Measurements from ENCODE around the genes DNAJC6, DYNLT5, IL12RB2 and SERBP1.

DNA sequence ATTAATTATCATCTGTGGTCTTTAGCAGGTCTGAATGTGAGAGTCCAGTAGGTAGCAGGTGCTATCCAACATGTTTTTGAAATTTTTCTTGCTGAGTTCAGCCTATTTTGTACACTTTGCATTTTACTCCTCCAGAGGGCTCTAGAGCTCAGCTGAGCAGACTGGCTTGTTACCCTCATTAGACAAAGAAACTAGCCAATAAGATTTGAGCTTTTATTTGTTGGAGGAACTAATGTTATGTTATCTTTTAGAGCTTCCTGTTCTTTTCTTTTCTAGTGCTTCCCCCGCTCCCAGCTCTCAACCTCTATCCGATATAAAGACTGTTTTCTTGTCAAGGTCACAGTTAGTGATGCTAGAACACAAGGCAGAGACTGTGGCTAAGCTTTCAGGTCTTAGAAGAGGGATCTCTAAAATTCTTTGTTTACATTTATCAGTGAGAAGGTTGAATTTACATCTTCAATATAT lies 67.6 kb downstream of the AK4 start:
- PRO-cap, result no peak
- RRBS, 2 experiments, result no CpG with 5 or more reads among the region's 2 CpGs

DNA sequence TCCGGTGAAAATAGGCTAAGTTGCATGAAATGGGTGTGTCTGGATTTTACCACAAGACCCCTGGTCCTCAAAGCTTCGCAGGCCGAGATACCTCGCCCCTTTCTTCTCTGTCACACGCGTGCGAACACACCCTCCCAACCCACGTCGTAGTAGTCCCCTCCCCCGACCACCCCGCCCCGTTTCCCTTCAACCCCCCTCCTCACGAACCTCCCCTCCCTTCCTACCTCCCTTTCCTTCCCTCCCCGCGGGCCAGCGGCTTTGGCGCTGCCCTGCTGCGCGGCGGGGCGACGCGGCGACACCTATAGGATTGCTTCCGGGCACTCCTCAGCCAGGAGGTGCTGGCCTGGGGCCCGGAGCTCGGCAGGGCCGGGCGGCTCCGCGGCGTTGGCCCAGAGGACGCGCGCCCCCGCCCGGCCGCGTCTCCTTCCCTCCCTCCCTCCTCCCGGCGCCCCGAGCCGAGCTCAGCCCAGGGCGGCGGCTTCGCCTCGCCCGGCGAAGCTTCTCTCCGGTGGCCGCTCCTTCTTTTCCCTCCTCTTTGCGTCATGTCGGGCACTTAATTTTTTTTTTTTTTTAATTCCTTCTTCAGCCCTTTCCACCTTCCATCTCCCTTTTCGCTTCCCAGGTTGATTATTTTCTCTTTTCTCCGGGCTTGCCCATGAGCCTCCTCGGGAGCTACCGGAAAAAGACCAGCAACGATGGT lies at the start of gene DNAJC6:
Gene DNAJC6, plus strand, starts transcription at position 453 of the 700 bp plus-strand sequence.
- PRO-cap, result no peak
- RRBS, 2 experiments, result 1 to 7% methylated on average over 18 to 22 of the region's 58 CpGs

GRCh38 chr1:65418804-65419569 lies 1.5 kb upstream of the LEPR start:
- PRO-cap, result no peak
- RRBS, 2 experiments, result no CpG with 5 or more reads among the region's 4 CpGs

DNA sequence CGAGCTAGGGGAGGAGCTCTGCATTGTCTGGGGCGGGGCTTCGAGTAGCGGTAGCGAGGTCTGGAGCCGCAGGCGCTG lies 308 bp upstream of the LEPR start:
- PRO-cap, result no peak
- RRBS, 2 experiments, result no CpG with 5 or more reads among the region's 7 CpGs

DNA sequence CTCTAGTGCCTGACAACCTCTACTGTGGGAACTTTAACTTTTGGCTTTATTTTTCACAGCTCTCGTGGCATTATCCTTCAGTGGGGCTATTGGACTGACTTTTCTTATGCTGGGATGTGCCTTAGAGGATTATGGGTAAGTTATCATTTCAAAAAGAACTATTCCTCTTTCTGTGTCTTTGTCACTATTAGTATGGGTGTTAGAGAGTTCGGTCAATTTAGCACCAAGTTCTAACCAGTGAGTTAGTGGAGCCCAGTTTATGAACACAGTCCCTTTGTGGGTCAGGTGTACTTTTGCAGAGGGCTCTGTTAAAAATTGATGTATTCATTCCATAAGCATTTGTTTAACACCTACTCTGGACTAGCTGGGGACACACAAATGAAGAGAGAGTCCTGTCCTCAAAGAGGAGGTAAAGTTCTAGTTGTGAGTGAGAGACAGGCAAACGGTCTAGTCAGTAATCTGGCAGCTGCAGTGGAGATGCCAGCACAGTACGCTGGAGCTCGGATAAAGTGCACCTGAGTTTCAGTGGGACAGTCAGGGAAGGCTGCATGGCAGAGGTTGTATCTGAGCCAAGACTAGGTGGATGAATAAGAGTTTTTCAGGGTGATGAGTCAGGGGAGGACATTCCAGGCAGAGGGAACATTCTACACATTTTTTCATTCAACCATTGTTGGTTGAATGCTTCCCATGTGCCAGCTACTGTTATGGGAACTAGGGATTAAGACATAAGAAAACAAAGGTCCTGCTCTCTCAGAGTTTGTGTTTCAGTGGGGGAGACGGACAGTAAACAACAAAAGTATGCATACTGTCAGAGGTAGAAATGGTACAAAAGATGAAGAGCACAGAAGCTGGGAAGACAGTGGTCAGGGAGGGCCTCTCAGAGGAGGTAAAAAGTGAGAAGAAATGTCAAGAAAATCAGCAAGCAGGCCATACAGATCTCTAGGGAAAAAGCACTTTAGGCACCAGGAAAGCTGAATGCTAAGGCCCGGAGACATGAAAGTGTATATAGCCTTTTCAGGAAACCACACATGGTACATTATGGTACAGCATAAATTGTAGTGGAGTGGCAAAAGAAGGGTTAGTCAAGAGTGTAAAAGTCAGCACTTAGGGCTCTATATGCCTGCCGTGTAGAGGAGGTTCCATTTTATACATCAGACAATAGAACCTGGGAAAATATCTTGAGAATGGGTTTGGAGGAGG lies 5.2 kb downstream of the LEPR start:
- PRO-cap, result unidirectional peak, plus-strand start at position 854 of the sequence
- RRBS, 2 experiments, result no CpG with 5 or more reads among the region's 8 CpGs

DNA sequence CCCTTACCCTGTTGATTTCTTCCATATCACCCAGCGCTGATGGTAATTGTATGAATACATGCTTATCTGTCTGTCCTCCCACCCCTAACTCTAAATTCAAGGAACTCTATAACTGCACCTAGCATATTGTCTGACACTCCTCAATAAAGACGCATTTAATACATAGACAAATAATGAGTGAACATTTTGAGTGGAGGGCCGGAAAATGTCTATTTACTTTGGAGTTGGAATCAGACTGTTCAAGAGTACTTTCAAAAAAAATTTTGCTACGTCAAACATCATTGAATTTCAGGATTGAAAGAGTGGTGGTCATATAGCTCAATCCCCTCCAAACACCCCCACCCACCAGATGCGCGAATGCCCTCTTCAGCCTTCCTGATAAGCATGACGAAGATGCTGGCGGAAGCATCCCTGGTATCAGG lies 104.3 kb downstream of the LEPR start:
- PRO-cap, result no peak
- RRBS, 2 experiments, result no CpG with 5 or more reads among the region's 8 CpGs

GRCh38 chr1:65525153-65526151 lies 105.0 kb downstream of the LEPR start:
- PRO-cap, result no peak
- RRBS, 2 experiments, result 3 to 4% methylated on average over 22 to 29 of the region's 95 CpGs

DNA sequence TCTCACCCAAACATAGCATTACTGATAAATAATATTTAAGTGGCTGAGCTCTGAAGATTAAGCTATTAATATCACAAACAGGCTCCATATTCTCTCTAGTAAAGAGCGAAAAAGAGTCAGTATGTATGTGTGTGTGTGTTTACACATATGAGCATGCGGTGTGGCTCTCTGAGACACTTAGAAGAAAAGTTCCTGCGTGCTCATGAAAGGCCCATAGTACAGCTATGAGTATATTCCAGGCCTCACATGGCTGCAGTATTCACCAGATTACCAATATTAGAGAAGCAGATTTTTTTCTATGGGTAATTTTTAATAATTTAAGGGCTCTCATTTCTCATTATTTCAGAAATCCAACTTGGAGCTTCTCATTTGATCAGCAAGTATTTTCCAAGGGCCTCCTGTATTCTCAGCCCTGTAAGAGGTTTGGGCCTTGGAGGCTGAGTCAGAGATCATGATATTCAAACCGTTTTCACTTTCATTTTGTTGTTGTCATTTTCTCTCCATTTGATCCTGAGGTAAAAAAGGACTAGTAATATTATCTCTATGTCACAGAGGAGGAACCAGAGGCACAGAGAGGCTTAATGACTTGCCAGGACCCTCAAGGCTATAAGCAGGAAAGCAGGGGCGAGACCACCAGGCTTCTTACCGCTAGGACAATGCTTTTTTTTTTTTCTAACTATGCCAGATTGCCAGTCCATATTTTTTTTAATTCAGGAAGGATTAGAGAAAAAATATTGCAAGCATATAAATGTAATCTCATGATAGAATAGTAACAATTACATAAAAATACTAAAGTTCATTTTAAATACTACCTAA lies 232.8 kb upstream of the SGIP1 start:
- PRO-cap, result no peak
- RRBS, 2 experiments, result no CpG with 5 or more reads among the region's 6 CpGs

- PRO-cap, result no peak
- RRBS, 2 experiments, result no CpG with 5 or more reads among the region's 4 CpGs
These were observed 200.3 kb upstream of the SGIP1 start for GRCh38 chr1:66333463-66334215.

GRCh38 chr1:66350016-66350731 lies 183.8 kb upstream of the SGIP1 start:
- PRO-cap, result no peak
- RRBS, 2 experiments, result no CpG with 5 or more reads among the region's 7 CpGs

DNA sequence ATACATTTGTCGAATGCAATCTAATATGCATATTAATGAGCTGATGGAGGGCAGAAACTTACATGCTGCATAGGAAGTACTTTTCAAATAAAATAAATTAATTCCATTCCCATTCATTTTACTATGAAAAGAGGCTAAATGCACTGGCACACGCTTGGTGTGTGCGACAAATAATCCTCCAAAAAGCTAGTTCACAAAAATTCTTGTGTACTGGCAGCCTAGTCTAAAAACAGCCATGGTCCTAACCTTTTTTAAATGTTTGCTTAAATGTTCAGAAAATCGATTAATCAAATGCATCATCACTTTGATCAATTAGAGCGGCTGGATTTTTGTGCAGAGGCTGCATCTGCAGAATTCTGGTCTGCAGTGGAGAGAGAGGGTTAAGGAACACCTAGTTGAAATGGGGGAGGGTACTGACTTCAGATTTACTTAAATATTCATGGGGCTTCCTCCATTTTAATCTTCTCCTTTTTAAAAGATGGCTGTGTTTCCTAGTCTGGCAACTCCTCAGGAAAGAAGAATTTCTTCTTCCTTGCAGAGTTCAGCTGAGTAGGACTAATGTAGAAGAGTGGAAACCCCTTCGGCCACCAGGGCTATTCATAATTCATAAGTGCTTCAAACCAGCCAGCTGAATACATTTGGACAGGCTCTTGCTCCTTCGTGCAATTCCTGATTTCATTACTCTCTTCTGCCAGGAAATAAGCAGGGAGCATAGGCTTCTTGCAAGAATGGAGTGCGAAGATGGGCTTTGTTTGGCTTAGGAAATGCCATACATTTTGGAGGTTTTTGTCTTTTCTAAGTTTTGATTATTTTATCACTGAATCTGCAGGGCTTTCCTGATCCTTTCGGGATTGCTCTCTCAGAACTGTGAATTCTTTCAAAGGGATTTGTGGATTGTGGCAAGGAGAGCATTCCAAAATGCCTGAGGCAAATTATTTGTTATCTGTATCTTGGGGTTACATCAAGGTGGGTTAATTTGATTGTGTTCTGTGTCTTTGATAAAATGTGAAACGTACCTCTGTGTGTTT lies 179.7 kb upstream of the SGIP1 start:
- PRO-cap, result no peak
- RRBS, 2 experiments, result no CpG with 5 or more reads among the region's 10 CpGs

- PRO-cap, result no peak
- RRBS, 2 experiments, result no CpG with 5 or more reads among the region's 2 CpGs
These were observed 153.6 kb upstream of the SGIP1 start for GRCh38 chr1:66380357-66380765.

GRCh38 chr1:66751948-66752941 lies at the start of gene DYNLT5:
TSS of gene DYNLT5 (plus strand) at chr1:66752459.
- PRO-cap, result no peak
- RRBS, 2 experiments, result 1 to 5% methylated on average over 16 to 17 of the region's 51 CpGs

GRCh38 chr1:66946007-66946434 lies 21.2 kb downstream of the MIER1 start:
- PRO-cap, result no peak
- RRBS, 2 experiments, result no CpG with 5 or more reads among the region's 2 CpGs

GRCh38 chr1:67306980-67308281 lies at the start of gene IL12RB2:
TSS of gene IL12RB2 (plus strand) at chr1:67307873.
- PRO-cap, result no peak
- RRBS, 2 experiments, result 2 to 4% methylated on average over 38 of the region's 91 CpGs

GRCh38 chr1:67427463-67427836 lies 2.8 kb downstream of the SERBP1 start:
- PRO-cap, result no peak
- RRBS, 2 experiments, result no CpG with 5 or more reads among the region's 2 CpGs

DNA sequence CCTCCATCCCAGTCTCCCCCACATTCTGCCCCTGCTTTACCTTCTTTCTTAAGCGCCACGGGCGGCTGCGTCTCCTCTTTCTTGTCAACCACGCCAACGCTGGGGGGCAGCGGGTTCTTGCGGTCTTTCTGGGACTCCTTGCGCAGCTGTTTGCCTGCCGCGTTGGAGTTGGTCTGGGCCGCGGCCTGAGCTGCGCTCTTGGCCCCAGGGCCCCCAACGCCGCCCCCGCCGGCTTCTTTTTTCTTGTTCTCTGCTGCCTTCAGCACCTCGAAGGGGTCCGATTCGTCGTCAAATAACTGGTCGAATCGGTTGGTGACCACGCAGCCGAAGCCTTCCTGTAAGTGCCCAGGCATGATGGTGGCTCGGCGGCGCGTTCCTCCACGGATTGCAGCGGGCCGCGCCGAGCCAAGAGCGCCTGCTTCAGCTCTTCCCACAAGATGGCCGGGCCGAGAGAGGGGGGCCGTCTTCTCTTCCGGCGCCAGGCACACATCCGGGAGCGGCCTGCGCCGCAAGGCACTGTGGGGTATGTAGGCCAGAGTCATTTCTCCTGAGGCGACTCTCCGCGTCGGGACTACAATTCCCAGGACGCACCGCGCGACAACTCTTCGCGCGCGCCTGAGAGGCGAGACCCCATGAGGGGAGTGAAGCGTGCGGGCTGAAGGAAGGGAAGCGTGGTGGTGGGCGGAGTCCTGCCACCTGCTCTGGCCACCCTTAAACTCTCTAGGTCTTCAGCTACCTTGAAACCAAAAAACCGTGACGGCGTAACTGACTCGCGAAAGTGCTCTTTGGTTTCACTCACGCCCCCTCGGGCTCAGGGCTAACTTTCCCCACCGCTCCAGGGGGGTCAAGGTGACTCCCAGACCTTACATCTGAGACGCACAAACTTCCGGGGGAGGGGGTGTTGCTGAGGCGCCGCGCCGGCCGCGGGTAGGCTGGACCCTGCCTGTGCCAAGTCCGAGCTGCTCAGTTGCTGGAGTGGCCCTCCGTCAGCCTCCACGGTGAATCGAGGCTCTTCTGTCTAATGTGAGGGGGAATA lies at the start of gene SERBP1:
Gene SERBP1, minus strand, starts transcription at position 455 of the 1,036 bp plus-strand sequence.
- PRO-cap, result bidirectional peak, plus-strand start at position 640 of the sequence, minus-strand start at position 439 of the sequence
- RRBS, 2 experiments, result no CpG with 5 or more reads among the region's 82 CpGs

GRCh38 chr1:67558405-67558711 lies 126.6 kb upstream of the GADD45A start:
- PRO-cap, result no peak
- RRBS, 2 experiments, result no CpG with 5 or more reads among the region's 3 CpGs

GRCh38 chr1:67580089-67580470 lies 104.9 kb upstream of the GADD45A start:
- PRO-cap, result no peak

- PRO-cap, result no peak
- RRBS, 2 experiments, result no CpG with 5 or more reads among the region's 7 CpGs
These were observed 96.8 kb upstream of the GADD45A start for GRCh38 chr1:67588154-67588714.

Measured in astrocyte (in vitro differentiated cells and primary cell).